Metastatic Breast Carcinoma in the Brain (tissue), 10 donors: ENCODE measurements around the gene CES3.

DNA sequence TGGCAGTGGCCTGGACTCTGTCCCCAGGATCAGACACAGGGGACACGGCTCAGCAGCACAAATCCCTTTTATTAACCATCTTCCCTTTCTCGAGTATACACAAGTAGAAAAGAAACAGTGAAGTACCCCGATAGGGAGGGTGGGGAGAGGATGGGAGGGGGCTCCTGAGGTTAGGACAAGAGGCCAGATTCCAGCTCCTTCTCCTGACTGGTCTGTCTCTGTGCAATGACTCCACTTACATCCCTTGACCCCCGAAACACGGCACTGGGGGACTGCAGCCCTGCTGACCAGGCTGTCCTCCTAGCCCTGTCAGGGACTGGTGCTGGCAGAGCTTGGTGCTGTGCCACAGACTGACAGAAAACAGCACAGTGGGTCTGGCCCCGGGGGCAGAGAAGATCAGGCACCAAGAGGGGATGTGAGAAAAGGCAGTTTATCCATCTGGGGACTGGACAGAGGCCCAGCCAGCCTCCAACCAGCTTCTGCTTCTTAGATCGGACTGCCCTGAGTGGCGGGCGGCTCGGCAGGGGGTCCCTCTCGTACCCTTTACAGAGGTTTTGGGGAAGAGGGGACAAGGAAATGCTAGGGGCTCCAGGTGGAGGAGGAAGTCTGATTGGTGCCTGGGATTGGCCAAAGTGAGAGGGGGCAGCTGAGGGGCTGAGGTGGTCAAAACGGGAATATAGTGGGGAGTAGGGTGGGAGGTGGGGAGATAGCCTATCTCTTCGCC, 19.3 kb downstream of the SLC38A7 start:
- PRO-cap, 10 experiments, result no peak in any of the 10 experiments

DNA sequence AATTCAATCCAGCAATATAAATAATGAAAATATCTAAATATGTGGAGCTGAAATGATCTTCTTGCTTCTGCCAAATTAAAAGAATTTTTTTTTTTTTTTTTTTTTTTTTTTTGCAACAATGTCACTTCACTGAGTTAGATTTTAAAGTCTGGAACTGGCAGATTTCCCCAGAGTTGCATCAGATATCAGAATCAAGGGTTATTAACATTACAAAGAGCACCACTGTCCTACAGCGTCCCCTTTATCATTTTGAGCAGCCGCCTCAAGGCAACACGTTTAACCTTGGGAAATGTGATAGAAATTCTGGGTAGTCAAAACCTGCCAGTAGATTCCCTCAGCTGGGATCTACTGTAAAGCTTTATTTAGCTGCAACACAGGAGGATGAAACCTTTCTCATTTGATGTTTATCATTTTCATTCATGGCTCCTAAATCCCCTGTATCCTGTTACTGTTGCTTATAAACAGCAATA, 435.9 kb upstream of the GOT2 start:
- PRO-cap, 10 experiments, result no peak in any of the 10 experiments

DNA sequence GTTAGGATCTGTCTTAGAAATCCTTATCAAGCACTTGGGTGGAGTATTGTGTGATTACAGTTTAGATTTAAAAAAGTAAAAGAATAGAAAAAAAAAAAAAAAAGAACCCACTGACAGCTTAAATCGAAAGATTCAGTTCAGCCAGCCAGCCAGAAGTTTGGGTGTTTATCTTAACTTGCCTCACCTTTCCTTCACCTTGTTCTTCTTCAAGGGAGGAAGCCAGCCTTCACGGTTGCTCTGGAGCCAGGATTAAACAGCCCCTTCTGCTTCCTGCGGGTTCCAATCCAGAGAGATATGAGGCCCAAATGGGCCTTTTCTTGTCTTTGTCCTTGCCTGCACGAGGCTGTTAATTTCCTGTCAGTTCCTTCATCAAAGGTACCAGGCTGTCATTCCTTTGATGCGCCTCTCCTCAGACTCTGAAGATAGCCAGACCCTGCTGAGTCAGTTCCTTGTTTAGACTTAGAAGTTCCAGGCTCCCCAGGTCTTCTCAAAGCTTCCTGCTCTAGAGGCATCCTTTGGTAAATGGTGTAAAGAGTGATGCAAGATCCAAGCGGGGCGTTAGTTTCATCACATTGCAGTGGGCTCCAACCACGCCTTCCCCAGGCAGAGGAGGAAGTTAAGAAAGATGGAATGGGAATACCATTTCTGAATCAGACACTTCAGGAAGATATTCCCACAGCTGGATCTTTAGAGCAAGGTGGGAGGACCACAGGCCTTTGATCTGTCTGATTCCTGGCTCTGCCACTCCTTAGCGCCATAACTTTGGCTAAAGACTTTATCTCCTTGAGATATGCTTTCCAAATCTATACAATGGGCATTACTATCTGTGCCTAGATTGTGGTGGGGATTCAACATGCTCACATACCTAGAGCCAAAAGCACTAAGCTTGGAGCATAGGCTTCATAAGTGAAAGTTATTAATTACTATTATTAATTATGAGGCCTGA, 4.0 kb upstream of the CDH11 start:
- PRO-cap, 10 experiments, result no peak in any of the 10 experiments

GRCh38 chr16:65176507-65177188, 54.8 kb upstream of the CDH11 start:
- PRO-cap, 10 experiments, result peak in 1 of 10 experiments; most common minus-strand start chr16:65176726 (in 1)

DNA sequence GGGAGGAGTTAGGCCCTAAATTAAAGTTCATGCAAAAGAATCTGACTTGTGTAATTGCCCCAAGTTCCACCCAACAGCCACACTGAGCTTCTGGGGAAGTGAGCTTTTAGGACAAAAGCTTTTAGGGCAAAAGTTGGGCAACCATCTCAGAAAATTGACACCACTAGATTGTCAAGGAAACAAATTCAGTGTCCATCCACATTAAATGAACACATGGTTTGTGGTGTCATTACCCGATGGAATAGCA, 613.0 kb upstream of the CDH11 start:
- PRO-cap, 10 experiments, result no peak in any of the 10 experiments

- PRO-cap, 10 experiments, result no peak in any of the 10 experiments
Measured at GRCh38 chr16:65945385-65945737, 421.1 kb upstream of the CDH5 start.

DNA sequence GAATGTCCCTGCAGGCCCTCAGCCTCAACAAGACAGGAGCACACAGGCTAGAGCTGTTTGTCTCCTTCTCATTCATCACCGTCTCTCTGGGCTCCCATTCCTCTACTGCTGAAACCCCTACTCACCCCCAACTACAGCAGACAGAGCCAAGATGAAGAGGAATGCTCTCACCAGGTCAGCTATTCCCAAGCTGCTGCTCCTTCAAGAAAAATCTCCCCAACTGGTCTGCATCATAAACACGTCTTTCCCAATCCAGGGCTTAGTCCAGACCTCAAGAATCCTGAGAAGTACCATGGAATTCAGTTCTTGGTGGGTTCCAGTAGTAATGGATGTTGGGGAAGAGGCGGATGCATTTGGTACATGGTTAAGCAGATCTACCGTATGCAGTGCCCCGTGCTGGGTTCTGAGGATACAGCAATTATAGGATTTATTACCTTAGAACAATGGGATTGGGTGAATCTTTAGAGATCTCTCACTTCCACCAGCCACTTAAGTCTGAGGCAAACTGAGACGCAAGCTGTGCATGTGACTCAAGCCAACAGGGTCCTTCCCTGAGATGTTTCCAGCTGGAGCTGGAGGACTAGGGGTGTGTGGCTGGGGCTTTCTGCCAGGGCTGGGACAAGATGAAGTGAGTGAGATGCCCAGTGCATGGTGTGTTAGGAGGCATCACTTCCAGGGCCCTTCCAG, 232.8 kb upstream of the CDH5 start:
- PRO-cap, 10 experiments, result no peak in any of the 10 experiments

DNA sequence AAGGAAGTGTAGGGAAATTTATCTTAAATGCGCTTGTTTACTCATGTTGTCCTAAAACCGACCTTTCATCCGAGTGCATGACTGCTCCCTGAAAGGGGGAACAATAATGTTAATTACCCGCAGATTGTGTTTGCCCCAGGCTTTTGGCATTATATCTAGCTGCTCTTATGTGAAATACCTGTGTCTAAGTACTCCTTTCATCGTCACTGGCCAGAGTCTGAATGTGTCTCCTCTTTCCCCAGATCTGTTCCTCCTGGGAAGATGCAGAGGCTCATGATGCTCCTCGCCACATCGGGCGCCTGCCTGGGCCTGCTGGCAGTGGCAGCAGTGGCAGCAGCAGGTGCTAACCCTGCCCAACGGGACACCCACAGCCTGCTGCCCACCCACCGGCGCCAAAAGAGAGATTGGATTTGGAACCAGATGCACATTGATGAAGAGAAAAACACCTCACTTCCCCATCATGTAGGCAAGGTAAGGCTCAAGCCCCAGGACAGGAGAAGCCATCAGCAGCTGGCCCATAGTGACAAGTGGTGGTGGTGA, 12.7 kb downstream of the CDH5 start:
- PRO-cap, 10 experiments, result no peak in any of the 10 experiments

DNA sequence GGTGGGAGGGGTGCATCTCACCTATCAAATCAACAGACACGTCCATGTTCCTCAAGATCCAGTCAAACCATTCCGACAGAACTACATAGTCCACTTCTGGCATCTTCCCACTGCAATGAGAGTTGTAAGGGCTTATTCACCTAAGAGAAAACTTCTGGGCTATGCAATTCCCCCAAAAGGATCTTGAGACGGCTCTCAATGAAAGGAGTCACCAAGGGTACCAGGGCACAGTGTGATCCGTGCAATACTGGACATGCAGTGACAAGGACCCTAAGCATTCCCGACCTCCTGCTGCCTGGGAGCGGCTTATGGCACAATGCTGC, 32.2 kb downstream of the TK2 start:
- PRO-cap, 10 experiments, result no peak in any of the 10 experiments

DNA sequence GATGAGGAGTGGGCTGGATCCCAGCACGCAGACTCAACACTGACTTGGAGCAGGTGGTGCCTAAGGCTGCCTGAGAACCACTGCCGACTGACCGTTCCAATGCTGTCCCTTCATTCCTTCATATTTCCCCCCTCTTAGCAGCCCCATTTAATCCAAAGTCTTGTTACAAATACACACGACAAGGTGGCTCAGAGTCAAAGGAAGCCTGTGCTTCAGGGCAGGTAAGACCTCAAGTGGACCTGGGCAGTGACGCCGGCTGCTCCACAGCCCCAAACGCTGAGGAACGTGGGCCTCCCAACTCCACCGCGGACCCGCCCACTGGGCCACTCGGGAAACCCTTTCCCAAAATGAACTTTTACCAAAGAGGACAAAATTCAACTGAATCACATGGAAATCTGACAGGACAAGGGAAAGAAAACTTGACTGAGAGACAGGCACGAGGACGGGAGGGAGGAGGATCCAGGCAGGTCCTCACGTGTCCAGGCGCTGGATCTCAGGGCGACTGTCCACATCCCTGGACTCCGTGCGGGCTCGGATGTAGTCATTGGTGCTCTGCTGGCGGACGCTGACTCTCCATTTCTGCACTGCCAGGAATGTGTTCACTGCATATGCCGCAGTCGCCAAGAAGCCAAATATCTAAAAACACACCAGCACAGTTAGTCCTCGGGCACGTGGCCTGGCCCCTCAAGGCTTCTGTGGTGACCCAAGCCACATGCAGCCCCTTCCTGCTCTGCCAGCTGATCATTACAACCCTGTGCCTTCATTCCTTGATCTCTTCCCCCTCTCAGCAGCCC, 17.3 kb downstream of the CMTM3 start:
- PRO-cap, 10 experiments, result no peak in any of the 10 experiments

GRCh38 chr16:66739829-66740415, 11.5 kb downstream of the DYNC1LI2 start:
- PRO-cap, 10 experiments, result no peak in any of the 10 experiments

GRCh38 chr16:66741356-66741862, 10.0 kb downstream of the DYNC1LI2 start:
- PRO-cap, 10 experiments, result peak in 1 of 10 experiments; most common plus-strand start chr16:66741755 (in 1)

- PRO-cap, 10 experiments, result no peak in any of the 10 experiments
Measured at GRCh38 chr16:66871644-66872206, 8.6 kb upstream of the PDP2 start.

DNA sequence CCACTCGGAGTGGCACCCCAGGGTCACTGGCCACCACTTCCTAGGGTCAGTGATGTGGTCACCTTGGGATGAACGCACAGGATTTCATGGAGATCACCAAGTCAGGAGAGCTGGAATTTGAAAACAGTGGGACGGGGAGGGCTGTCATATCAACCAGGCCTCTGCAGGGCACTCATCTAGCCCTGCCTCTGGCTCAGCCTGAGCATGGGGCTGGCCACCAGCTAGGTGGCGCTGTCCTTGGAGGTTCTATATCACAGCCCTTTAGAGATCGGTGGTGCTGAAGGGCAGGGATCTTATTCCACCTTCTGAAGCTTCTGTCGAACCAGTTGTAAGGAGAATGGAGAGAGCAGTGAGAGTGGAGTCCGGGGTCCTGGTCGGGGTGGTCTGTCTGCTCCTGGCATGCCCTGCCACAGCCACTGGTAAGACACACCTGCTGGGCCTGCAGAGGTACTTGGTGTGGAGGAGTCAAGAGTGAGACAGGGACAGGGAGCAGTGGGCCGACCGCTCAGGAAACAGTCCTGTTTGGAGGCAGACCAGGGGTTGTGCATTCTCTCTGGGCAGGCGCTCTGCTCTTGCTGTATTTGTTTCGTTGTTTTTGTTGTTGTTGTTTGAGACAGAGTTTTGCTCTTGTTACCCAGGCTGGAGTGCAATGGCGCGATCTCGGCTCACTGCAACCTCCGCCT, at the start of gene CES3:
CES3 (plus strand) TSS at position 296 of the 683 bp plus-strand sequence.
- PRO-cap, 10 experiments, result peak in 4 of 10 experiments; most common plus-strand start position 264 of the sequence (in 4)

DNA sequence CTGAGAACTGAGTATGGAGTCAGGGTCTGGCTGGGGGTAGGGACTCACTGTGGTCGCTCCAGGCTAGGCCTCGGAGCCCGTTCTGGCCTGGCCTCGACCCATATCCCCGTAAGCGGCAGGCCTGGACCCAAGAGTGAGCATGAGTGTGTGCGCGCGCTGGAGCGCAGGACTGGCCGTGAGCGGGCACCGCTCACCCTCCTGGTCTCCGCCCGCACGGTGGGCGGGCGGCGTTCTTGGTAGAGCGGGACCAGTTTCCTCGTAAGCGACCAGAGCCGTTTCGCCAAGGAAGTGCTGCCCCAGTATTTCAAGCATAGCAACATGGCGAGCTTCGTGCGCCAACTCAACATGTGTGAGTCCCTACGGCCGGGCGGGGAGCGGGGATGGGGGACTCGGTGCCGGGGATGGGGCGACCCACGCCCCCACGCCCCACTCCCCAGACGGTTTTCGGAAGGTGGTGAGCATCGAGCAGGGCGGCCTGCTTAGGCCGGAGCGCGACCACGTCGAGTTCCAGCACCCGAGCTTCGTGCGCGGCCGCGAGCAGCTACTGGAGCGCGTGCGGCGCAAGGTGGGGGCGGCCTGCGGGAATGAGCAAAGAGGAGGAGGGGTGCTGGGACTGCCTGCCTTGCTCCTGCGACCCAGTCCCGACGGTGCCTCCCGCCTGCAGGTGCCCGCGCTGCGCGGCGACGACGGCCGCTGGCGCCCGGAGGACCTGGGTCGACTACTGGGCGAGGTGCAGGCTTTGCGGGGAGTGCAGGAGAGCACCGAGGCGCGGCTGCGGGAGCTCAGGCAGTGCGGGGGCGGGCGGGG, 940 bp downstream of the HSF4 start:
- PRO-cap, 10 experiments, result no peak in any of the 10 experiments

DNA sequence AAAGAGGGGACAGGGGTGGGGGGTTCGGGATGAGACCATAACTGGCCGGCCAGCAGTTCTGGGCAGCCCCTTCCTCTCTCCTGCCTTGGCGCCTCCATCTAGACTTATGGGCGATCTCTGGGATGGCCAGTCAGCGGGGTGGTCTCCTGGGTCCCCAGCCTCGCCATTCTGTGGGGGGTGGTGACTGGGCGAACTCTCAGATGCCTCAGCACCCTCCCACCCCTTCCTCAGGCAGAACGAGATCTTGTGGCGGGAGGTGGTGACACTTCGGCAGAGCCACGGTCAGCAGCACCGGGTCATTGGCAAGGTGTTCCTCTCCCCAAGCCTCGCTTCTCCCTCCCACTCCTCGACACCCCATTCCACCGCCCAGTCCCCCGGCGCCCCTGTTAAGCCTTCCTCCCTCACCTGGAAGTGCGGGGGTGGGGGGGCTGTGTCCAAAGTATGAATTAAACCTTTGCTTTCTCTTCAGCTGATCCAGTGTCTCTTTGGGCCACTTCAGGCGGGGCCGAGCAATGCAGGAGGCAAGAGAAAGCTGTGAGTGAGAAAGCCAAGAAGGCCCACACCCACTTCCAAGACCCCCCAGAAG, 1.6 kb downstream of the HSF4 start:
- PRO-cap, 10 experiments, result no peak in any of the 10 experiments

GRCh38 chr16:67192582-67193376, 824 bp downstream of the E2F4 start:
- PRO-cap, 10 experiments, result no peak in any of the 10 experiments

GRCh38 chr16:67311568-67312355, 14.8 kb downstream of the KCTD19 start:
- PRO-cap, 10 experiments, result peak in 6 of 10 experiments; most common plus-strand start chr16:67312054 (in 5)

DNA sequence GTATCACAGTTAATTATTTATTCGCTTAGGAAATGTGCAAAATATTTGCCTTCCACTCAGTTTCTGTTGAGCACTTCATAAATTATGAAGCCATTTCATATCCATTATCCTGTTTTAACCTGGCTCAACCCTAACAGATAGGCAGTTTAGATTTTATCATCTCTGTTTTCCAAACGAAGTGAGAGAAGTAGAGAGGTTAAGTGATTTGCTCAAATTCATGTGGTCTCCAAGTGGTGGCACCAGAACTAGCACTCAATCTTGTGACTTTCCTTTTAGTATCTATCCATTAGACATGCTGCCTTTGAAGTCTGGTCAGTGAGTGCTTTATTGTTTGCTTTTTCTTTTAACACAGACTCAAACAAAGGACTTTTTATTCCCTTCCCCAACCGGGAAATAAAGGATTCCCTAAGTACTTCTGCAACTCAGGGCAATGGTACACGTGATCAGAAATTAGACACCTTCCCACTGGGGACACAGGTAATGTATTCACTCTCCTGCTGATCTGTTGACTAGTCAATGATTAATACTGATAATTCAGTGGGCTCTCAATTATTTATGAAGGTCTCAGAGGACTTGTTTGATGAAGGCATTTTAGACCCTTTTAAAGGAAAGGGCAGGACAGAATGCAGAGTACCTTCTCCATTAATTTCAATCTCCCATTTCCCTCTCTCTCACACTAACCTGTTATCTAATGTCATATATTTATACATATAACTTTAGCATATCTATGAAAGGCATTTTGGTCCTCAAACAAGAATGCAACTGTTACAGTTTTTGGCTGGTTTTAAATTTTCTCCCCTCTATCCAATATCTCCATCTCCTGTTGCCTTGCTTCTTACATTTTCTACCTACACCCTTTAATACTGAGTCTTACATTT, 29.8 kb downstream of the TPPP3 start:
- PRO-cap, 10 experiments, result no peak in any of the 10 experiments

- PRO-cap, 10 experiments, result no peak in any of the 10 experiments
Measured at GRCh38 chr16:67456307-67457229, 24.4 kb downstream of the ATP6V0D1 start.